AG09319 (cell line): ENCODE data around the genes FXYD6, TMPRSS13 and PHLDB1.

- RRBS: 1% methylated on average over 15 of the region's 63 CpGs
These were observed at the start of gene FXYD6 for GRCh38 chr11:117876292-117877099. Gene FXYD6, minus strand, starts transcription at chr11:117876658.

- RRBS: no CpG with 5 or more reads among the region's 8 CpGs
These were observed at the start of gene TMPRSS13 for GRCh38 chr11:117929286-117929712. Gene TMPRSS13, minus strand, starts transcription at chr11:117929402.

GRCh38 chr11:117970700-117971134 is 15.5 kb upstream of the IL10RA start:
- RRBS: no CpG with 5 or more reads among the region's 4 CpGs

- RRBS: no CpG with 5 or more reads among the region's 8 CpGs
These were observed 3.2 kb upstream of the JAML start for GRCh38 chr11:118227835-118228534.

GRCh38 chr11:118240940-118241232 is 11.3 kb downstream of the MPZL3 start:
- RRBS: no CpG with 5 or more reads among the region's 1 CpG

DNA sequence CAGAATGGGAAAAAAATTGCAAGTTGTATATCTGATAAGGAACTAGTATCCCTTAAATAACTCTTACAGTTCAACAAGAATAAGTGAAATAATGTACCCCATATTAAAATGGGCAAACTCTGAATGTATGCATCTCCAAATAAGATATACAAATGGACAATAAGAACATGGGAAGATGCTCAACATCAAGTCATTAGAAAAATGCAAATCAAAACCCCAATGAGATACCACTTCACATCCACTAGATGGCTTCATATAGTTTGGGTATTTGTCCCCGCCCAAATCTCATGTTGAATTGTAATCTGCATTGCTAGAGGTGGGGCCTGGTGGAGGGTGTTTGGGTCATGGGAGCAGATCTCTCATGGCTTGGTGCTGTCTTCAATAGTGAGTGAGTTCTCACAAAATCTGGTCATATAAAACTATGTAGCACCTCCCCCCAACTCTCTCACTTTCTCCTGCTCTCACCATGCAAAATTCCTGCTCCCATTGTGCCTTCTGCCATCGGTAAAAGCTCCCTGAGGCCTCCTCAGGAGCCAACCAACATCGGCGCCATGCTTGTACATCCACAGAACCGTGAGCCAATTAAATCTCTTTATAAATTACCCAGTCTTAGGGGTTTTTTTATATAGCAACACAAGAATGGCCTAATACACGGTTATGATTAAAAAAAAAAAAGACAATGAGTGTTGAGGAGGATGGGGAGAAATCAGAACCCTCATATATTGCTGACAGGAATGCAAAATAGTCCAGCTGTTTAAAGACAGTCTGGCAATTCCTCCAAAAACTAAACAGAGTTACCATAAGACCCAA is 5.5 kb downstream of the MPZL2 start:
- RRBS: no CpG with 5 or more reads among the region's 6 CpGs

DNA sequence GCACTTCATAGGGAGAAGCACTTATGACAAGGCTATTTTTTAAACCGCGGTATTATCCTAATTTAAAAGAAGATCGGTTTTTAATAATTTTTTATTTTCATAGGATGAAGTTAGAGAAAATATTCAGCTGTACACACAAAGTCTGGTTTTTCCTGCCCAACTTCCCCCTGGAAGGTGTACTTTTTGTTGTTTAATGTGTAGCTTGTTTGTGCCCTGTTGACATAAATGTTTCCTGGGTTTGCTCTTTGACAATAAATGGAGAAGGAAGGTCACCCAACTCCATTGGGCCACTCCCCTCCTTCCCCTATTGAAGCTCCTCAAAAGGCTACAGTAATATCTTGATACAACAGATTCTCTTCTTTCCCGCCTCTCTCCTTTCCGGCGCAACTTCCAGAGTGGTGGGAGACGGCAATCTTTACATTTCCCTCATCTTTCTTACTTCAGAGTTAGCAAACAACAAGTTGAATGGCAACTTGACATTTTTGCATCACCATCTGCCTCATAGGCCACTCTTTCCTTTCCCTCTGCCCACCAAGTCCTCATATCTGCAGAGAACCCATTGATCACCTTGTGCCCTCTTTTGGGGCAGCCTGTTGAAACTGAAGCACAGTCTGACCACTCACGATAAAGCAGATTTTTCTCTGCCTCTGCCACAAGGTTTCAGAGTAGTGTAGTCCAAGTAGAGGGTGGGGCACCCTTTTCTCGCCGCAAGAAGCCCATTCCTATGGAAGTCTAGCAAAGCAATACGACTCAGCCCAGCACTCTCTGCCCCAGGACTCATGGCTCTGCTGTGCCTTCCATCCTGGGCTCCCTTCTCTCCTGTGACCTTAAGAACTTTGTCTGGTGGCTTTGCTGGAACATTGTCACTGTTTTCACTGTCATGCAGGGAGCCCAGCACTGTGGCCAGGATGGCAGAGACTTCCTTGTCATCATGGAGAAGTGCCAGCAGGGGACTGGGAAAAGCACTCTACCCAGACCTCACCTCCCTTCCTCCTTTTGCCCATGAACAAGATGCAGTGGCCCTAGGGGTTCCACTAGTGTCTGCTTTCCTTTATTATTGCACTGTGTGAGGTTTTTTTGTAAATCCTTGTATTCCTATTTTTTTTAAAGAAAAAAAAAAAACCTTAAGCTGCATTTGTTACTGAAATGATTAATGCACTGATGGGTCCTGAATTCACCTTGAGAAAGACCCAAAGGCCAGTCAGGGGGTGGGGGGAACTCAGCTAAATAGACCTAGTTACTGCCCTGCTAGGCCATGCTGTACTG is 3.2 kb upstream of the TTC36 start:
- RRBS: no CpG with 5 or more reads among the region's 11 CpGs

GRCh38 chr11:118526074-118526965 is 954 bp upstream of the TTC36 start:
- RRBS: no CpG with 5 or more reads among the region's 6 CpGs

DNA sequence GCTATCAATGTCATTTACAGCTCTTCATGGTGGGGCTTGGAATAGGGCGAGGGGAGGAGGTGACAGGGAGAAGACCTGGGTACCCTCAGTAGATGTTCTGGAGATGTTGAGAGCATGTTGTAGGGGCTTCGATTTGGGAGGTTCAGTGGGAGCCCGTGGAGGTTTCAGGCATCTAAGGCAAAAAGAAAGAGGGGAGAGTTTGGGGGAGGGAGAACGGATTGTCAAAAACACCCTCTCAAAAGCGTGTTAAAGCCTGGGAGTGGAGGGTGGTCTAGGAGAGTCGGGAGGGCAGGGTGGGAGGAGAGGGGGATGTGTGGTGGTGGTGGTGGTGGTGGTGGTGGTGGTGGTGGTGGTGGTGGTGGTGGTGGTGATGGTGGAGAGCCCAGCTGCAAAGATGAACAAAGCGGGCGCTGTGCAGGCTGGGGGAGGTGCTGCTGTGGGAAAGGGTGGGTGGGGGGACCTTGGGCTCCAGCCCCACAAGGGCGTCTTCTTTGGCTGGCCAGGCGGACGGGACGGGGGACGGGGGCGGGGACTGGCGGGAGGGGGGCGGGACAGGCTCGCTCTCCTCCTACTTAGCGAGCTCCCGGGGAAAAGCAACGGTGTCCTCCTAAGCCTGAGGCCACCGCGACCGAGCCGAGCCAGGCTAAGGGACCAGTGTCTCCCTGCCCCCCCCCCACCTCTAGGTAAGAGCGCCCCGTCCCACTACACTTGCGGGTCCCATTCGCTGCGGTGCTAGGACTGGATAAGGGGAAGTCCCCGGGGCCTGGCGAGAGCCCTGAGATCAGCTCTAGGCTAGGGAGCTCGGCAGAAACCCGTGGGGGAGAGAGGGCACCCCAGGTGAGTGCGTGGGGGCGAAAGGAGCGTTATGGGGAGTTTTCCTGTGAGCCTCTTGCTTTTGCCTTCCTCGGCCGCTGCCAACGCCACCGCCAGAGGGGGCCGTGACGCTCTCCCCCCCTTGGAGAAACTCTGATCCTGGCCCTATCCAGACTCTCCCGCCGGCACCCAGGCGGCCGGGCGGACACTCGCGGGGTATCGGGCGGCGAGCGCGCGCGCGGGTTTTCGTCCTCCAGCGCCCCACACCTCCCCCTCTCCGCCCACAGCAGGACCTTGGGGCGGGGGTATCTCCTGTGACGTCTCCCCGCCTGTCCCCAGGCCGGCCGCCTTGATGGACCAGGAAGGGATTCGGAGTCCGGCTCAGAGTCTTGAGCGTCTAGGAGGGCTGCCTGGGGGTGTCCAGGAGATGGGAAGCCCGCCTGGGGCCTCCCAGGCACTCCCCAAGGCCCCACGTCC is at the start of gene PHLDB1:
PHLDB1 (plus strand) TSS at position 599 of the 1,290 bp plus-strand sequence.
- RRBS: no CpG with 5 or more reads among the region's 70 CpGs

- RRBS: under 1% methylated on average over 35 of the region's 79 CpGs
These were observed 1.2 kb downstream of the PHLDB1 start for GRCh38 chr11:118608307-118609289.

DNA sequence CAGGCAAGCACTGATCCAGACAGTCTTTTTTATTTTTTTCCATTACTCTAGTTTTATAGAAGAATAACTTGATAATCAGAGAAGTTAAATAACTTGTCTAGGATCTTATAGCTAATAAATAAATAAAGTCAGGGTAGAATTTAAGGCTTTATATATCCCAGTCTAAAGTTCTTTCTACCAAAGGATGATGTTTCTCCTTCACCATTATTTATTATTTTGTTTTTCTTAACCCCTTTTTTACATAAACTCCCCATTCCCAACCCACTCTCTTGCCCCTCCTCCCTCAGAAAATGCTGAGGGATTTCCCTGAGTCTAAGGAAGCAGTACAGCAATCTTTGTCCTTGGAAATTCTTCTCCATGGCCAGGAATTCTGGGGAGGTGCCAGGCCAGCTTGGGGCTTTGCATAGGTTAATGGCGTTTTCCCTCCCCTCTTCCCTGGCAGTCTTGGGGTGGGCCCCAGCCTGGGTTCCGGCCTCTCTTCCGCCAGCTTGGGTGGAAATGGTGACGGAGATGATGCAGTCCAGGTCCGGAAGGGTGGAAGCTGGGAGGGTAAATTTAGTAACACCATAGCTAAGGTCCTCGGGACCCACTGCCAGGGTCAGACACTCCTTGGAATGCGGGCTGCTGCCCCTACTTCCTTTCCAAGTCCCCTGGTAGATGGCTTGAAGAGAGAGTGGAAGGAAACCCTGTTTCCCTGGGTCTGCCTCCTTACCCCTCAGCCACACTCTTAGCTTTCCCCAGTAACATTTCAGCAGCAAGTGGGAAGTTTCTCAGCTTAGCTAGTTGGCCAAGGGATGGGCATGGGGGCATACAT is 4.9 kb downstream of the PHLDB1 start:
- RRBS: 48% methylated on average over 4 of the region's 7 CpGs

DNA sequence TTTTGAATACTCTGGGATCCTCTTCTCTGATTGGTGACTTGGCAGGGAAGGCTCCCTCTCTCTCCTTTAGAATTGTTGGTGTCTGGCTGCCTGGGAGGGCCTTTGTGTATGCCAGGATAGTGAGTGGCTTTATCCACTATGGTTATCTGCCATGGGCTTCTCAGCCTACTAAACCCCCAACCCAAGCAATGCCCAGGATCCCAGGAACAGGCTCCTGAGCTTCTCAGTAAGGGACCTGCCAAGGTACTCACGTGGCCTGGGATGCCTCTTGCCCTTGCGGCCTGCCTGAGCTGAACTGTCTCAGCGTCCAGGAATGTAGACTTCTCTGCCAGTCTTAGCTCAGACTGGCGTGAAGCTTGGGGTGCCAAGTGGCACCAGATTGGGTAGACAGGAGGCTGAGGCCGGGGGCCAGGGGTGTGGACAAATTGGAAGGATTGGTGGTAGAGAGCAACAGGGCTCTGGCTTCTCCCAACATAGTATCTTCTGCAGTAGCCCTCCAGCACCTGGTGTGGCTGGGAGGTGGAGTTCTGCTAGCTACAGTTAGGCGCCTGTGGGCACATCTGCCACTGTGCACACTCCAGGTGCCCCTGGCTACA is 15.5 kb downstream of the PHLDB1 start:
- RRBS: no CpG with 5 or more reads among the region's 6 CpGs

- RRBS: no CpG with 5 or more reads among the region's 13 CpGs
These were observed 999 bp downstream of the DDX6 start for GRCh38 chr11:118789953-118790376.

DNA sequence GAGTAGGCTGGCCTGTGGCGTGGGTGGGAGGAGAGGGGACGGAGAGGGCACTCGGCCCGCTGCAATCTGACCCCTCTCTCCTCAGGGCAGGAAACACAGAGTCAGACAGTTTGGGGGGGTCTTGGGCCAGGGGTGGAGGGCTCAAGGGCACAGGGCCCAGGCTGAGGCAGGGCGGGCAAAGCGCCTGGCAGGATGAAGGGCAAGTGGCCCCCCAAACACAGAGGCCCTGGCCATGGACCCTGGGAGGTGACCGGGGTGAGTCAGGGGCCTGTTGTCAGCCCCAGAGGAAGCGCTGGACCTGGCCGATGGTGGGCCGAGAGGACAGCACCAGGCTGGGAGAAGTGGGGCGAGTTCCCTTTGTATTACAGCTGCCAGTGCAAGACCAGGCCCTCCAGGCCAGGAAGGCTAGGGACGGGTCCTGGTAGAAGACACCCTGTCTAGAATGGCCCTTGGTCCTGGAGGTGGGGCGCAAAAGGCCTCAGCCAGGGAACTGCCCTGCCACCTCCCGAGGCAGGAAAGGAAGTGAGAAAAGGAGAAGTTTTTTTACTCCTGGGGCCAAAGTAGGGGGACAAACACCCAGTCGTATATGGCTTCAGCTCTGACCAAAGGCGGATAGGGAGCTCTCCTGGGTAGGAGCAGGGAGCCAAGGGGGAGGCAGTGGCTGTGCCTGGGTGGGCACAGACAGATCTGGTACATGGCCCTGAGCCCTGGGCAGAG is 12.8 kb downstream of the CXCR5 start:
- RRBS: no CpG with 5 or more reads among the region's 16 CpGs

- RRBS: 86% methylated on average over 4 of the region's 25 CpGs
These were observed 14.1 kb downstream of the CXCR5 start for GRCh38 chr11:118897456-118898491.

- RRBS: no CpG with 5 or more reads among the region's 2 CpGs
These were observed 19.5 kb downstream of the BCL9L start for GRCh38 chr11:118906234-118906667.

DNA sequence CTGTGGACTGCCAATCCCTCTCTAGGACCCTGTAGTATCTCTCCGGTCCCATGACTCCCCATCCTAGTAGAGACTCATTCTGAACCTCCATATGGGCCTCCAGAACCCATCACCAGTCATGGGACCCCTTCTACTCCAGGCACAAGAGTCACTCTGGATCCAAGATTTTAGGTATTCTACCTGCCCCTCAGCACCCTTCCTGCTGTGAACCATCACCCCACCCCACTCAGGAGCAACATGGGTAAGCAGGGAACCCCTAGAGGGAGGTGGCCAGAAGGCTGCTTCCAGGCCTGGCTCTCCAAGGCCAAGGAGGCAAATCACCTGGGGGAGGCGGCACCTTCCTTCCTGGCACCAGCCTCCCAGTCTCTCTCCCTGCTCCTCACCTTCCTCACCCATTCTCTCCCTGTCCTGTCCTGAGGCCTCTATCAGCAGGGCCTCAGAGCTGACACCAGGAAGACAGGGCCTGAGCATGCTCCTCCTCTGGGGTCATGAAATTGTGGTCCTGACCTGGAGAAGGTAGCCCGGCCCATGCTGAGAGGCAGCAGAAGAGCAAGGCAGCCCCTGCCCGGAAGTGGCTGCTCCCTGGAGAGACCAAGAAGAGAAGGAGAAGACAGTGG is 2.1 kb downstream of the BCL9L start:
- RRBS: 0% methylated on average over 2 of the region's 4 CpGs

DNA sequence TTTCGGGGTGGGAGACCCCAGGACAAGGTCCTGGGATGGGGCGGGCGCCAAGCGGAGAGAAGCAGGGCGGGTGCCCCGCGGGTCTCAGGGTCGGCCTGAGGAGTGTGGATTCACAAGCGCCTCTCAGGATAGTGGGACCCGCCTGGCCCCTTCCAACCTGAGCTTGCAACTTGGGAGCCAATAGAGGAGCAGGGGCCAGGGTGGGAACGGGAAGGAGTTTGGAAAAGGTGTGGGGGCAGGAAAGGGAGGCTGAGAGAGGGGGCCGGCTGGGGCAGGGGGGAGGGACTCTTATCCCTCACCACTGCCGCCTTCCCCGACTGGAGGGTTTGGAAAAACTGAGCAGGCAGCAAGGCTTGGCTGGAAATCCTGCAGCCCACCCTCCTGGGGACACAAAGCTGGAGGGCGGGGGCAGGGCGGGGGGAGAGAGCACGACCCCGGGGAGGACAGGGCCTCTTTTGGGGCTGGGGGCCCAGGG is 3.3 kb upstream of the BCL9L start:
- RRBS: no CpG with 5 or more reads among the region's 18 CpGs

DNA sequence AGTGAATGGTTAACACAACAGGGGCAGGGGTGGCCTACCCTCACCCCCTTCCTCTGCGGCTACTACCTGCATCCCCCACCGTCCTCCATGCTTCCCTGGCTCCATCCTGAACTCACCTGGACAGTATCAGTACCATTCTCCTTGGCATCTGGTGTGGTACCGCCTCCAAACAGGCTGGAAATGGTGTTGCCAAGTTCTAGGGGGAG is 7.7 kb downstream of the HYOU1 start:
- RRBS: no CpG with 5 or more reads among the region's 3 CpGs

- RRBS: 1% methylated on average over 20 of the region's 52 CpGs
These were observed 1.2 kb downstream of the H2AX start for GRCh38 chr11:119093879-119094624.